Trachea (tissue), 1 donor: ENCODE results near the genes KRTAP10-3, KRTAP10-8, TSPEAR and SUMO3.

GRCh38 chr21:44380195-44380394, 26.7 kb downstream of the TRPM2 start:
- PRO-cap, result no peak

GRCh38 chr21:44424944-44426082, 30.0 kb upstream of the LRRC3 start:
- PRO-cap, result no peak

DNA sequence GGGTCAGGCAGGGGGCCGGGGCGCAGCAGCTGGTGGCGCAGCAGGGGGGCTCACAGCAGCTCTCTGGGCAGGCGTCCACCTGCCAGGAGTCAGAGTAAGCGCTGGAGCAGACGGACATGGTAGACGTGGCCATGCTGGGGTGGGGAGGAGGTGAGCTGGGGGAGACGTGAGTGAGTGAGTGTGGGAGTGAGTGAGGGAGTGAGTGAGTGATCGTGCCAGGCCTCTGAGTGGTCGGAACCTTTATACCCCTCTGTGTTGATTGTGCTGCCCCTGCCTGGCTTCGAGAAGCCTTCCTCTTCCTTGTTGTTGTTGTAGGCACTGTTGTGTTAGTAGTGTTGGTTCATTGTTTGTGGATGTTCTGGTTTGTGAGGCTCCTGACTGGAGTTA, at the start of gene KRTAP10-3:
Gene KRTAP10-3, minus strand, starts transcription at position 213 of the 387 bp plus-strand sequence.
- PRO-cap, result no peak

DNA sequence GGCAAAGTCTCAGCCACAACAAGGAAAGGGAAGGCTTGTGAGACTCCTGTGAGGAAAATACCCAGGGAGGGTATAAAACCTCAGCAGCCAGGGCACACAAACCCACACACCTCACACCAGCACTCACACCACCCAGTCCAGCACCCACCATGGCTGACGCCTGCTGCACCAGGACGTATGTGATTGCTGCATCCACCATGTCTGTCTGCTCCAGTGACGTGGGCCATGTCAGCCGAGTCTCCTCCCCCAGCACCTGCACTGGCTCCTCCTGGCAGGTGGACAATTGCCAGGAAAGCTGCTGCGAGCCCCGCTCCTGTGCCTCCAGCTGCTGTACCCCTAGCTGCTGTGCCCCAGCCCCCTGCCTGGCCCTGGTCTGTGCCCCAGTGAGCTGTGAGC, at the start of gene KRTAP10-8:
Gene KRTAP10-8, plus strand, starts transcription at position 128 of the 396 bp plus-strand sequence.
- PRO-cap, result no peak

- PRO-cap, result no peak
Measured at GRCh38 chr21:44711418-44712156, at the start of gene TSPEAR. TSS of gene TSPEAR (minus strand) at chr21:44711572.

DNA sequence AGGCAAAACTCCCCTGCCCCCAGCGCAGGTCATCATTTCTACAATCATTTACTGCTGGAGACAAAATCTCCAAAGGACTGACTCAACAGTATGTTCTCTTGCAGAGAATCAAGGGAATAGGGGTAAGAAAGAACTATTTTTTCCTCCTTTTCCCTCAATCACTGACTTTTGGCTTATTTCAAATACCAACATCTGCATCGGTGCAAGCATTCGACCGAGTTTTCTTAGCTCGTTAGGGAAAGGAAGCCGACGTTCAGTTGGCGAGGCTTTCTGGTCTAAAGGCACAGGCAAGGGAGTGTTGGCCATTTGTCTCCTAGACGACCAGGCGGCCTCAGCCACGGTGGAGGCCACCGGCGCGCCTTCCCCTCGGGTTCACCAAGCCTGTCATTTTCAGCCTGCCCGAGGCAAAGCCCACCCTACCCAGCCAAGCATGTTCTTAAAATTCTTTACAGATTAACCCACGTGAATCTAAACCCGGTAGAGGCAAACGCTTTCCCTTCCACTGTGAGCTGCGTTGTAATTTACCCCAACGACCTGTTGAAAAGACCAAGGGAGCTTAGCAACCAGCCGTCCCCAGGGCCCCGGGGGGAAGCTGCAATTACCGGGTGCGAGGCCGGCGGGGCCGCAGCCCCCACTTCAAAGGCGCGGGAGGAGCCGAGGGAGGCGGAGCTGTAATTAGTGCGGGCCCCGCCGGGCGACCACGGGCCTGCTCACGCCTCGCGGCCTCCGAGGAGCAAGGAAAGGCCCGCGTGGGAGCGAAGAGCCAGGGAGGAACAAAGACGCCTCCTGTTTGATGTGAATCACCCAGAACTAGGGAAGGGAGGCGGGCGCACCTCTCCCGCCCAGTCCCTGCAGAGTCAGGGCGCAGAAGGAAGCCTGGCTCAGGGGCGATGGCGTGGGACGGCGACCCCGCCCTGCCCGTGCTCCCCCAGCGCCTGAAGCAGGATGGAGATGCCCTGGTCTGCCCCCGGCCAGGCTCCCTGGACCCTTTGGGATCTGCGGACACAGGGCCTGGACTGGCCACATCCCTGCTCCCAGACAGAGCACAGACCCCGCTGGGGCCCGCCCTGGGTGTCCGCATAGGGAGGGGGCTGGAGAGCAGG, 11.9 kb upstream of the TSPEAR start:
- PRO-cap, result no peak

DNA sequence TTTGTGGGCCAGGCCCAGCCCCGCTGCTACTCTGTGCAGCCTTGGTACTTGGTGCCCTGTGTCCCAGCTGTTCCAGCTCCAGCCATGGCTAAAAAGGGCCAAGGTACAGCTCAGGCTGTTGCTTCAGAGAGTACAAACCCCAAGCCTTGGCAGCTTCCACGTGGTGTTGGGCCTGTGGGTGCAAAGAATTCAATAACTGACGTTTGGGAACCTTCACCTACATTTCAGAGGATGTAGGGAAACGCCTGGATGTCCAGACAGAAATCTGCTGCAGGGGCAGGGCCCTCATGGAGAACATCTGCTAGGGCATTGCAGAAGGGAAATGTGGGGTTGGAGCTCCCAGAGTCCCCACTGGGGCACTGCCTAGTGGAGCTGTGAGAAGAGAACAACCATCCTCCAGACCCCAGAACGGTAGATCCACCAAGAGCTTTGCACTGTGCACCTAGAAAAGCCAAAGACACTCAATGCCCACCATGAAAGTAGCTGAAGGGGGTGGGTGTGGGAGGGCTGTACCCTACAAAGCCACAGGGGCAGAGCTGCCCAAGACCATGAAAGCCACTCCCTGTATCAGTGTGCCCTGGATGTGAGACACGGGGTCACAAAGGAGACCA, 10.2 kb downstream of the UBE2G2 start:
- PRO-cap, result no peak

DNA sequence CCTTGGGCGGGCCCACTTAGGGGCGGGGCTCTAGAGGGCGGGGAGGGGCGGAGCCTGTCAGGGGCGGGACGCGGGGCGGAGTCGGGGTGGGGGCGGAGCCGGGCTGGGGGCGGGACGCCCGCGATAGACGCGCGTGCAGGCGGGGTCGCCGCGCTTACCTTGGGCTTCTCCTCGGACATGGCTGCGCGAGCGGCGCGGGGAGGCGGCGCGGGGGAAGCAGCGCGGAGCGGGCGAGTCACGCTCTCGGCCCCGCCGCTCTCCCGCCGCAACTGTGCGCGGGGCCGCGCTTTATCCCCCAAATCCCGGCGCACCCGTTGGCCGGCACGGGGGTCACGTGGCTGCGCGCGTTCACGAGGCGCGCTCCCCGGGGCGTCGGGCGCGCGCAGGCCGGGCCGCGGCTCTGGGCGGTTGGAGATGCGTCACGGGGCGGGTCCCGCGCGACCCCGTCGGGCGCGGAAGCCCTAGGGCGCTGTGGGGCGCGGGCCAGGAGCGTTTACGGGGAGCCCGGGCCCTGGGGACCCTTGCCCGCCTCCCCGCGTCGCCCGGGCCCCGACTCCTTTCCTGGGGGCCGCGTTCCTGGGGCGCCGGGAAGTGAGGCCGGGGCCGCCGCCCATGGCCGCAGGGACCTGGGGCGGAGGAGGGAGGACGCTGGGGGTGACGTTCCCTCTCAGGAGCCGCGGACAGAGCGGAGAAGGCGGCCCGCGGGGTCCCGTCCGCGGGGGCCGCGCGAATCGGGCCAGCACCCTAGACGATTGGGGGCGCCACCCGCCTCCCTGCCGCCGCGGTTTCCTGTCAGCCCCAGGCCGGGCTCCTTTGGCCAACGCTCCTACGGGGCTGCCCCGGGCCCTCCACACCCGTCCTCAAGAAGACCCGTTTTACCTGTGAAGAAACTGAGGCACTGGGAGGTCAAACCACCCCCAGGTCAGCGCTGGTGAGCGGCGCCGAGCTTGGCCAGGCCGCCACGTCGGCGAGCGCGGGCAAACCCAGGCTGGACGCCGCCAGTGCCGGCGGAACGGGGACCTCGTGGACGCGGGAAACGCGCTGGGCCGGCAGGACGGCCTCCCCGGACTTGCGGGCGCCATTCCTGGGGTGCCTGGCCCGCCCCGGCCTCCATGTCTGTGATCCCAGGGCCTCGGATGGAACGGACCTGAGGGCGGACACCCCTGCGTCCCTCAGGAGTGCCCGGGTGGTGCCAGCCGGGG, at the start of gene SUMO3:
Gene SUMO3, minus strand, starts transcription at position 273 of the 1,202 bp plus-strand sequence.
- PRO-cap, result bidirectional peak, plus-strand start at position 87 of the sequence, minus-strand start outside the sequence; bidirectional peak, plus-strand start at position 422 of the sequence, minus-strand start at position 262 of the sequence

DNA sequence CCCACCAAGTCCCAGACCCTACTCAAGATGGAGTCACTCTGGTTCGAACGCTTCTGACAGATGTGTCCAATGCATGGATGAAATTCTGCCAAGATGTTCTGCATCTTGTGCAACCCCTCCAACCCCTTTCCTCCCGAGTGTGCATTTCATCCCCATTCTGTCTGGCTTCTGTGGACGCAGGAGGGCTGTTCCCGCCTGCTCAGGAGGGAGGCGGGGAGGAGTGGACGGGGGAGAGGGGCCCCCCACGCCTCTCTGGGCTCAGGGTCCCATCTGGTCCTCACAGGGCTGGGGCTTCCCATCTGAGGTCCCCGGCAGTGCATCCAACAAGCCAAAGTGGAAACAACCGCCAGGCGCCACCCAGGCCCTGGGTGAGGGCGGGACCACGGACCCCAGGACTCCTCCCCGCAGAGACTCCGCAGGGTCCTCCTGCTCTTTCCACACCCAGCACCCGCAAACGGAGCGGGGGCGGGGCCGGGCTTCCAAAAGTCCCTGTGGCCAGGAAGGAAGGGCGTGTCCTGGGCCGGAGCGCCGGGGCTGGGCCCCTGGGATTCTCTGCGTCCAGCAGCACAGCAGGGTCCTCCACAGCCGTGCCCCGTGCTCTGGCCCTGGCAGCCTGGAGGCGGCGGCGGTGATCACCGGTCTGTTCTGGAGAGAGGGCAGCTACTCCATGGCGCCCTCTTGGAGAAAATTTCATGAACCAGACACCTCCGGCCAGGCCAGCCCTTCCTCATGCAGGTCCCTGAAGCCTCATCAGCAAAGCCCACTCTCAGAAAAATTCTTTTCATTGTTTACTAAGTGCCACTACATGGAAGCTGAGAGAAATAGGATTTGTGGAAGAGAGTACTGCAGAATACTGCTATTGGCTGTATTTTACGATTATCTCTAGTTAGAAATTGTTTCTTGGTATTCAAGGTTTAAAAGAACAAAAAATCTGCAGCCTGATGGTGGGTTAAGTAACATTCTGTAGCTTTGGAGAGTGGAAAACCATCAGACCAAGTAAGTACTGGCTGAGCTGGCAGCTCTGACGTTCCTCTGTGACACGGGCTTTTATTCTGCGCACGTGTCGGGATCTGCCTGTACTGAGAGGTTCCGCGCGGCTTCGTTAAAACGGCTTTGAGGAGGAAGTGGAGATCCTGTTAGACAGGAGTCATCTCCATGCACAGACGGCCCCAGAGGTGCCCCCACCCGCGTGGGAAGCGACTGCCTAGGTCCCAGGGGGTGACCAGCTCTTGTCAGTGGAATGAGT, 27.6 kb downstream of the PTTG1IP start:
- PRO-cap, result unidirectional peak, plus-strand start at position 555 of the sequence

GRCh38 chr21:44855512-44856859, 17.5 kb downstream of the PTTG1IP start:
- PRO-cap, result no peak

DNA sequence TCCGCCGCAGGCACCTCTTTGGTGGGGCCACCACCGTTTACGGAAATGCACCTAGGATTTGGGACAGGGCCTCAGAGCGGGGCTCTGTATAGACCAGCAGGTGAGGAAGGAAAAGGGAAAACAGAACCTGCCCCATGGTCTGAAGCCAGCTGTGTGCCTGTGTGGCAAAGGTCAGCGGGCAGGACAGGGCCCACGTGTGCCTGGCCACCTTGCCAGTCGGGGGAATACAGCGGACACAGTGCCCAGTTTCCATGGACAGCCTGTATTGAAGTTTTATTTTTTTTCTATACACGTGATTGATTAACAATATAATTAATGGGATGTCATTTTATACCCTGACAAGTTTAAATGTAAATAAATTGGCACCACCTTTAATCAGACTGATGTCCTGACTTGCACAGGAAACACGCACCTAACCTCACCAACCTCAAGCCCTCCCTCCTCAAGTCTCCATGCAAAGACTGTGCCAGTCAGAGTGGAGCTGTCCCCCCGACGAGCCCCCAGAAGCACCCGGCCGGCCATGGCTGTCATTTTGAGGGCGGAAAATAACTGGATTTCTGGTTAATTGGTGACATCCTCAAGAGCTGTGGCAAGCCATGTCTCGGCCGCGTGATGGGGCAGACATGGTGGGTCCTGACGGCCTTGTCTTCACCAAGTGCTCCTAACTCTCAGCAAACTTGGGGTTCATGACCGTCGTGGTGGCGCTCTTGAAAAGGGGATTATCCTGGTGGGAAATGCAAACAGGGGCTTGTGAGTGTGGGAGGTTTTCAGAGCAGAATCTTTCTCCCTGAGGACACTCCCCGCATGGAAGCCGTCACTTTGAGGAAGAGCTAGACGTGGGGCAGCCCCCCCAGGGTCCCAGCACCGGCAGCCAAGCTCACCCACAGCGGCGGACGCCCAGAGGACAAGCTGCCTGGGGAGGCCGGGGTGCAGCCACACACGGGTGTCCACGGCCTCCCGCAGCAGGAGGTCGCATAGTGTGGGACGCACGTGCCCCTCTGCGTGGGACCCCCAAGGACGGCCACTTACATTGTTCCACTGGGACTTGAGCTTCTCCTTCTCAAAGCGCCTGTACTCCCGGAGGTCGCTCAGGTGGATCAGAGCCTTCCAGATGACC, 12.6 kb upstream of the PTTG1IP start:
- PRO-cap, result no peak

DNA sequence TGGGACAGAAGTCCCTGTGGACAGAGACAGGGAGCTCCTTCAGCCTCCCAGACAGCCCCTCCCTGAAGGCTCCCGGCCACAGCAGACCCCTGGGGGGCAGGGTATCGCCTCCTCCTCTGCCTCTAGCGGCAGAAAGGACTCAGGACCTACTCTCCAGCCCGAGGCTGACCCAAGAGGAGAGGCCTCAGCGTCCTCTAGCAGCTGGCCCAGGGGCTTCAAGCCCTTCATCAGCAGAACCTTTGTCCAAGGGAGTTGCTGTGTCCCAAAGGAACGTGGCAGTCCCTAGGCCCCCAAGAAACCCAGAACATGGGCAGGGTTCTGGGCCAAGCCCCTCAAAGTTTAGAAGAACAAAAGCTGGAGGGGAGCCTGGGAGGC, 13.5 kb downstream of the ITGB2 start:
- PRO-cap, result no peak

DNA sequence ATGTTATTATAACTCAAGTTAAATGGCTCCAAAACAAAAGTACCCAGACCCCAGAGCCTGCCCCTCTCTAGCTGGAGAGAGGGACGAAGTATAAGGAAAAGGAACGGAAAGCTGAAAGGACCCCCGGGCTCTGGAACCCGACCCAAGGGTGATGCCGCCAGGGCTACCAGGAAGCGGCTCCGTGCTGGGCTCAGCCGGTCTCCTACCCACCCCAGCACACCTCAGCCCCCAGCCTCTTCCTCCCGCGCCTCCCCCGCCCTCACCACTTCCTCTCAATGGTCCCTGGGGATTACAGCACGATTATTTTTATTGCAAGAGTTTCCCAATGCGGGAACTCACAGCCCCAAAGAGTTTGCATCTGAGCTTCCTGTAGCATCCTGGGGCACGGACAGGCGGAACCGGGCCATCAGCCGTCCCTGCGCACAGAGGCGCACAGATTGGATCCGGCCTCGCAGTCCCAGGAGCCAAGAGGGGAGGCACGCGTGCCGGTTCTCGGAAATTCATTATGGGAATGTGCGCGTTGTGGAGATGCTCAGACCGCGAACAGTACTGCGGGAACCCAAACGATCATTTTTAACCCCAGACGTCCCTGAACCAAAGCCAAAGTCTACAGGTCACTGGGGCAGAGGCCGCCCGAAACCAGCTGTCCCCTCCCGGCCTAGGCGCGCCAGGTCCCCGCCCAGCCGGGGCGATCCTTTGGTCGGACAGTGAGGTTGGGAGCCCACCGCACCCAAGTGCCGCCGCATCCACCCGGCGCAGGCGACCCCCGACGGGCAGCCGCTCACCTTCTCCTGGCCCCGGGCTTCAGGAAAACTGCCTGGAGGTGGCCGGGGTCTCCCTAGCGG, 8.6 kb upstream of the SLX9 start:
- PRO-cap, result no peak

DNA sequence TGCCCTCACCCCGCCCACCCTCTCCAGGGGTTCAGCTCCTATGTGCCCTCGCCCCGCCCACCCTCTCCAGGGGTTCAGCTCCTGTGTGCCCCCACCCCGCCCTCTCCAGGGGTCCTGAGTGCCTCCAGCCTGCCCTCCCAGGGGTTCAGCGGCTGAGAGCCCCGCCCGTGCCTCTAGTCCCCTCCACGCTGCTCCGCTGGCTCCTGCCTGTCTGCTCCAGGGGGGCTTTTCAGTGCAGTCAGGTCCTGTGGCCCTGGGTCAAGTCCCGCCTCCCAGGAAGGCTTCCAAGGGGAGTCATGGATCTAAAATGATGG, 33.7 kb downstream of the SLX9 start:
- PRO-cap, result no peak

DNA sequence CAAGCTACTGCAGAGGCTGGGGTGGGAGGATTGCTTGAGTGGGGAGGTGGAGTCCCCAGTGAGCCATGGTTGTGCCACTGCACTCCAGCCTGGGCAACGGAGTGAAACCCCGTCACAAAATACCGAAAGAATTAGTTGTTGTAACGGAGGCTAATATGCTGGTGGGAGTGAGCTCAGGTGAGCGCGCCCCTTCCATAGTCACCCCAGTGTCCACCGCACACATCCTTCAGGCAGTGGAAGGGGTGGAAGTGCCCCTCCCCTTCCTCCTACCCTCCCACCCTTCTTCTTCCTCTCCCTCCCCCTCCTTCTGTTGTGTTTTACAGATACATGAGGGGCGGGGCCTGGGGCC, 10.4 kb upstream of the ADARB1 start:
- PRO-cap, result no peak

- PRO-cap, result no peak
Measured at GRCh38 chr21:45064455-45064902, 9.9 kb upstream of the ADARB1 start.

GRCh38 chr21:45159092-45159468, 84.7 kb downstream of the ADARB1 start:
- PRO-cap, result no peak

- PRO-cap, result no peak
Measured at GRCh38 chr21:45225776-45226358, 61.8 kb downstream of the POFUT2 start.

DNA sequence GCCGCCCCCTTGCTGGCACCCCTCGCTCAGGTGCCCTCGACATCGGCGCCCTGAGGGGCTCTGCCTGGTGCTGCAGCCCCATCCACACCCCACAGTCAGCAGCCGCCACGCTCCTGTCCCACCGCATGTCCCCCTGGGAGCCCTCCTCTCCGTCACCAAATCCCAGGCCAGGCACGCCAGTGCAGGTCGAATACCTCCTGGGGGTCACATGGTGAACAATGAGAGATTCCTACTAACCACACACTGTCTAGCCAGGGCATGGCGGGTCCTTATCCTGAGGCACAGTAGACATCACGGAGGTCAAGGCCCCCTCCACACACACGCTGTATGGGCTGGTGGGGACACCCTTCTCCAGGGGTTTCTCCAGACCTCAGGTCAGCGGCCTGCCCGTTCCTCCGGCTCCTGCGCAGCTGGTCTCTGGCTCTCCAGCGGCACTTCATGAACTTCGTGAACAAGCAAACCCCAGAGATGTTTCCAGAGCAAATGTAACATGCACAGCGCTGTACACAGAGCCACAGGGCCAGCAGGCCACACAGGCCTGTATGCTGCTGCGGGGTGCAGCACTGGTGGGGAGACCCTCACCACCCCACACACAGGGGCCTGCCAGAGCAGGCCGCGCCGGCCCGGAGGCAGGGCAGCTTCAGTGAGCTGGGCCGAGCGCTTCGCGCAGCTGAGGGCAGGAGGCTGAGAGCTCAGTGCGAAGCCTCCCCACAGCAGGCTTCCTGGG, 21.7 kb downstream of the POFUT2 start:
- PRO-cap, result no peak

DNA sequence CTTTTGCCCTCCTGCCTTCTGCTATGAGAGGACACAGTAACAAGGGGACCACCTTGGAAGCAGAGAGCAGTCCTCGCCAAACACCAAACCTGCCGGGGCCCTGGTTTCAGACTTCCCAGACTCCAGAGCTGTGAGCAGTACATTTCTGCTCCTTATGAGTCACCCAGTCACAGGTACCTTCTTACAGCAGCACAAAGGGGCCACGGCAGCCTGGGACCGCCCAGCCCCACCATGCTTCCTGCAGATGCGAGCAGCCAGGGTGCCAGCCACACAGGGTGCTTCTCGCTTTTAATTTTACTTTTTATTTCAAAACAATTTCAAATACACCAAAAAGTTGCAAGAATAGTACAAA, 17.3 kb upstream of the POFUT2 start:
- PRO-cap, result no peak